Suprapubic skin (tissue), 4 donors: ENCODE data around the gene MALT1.

DNA sequence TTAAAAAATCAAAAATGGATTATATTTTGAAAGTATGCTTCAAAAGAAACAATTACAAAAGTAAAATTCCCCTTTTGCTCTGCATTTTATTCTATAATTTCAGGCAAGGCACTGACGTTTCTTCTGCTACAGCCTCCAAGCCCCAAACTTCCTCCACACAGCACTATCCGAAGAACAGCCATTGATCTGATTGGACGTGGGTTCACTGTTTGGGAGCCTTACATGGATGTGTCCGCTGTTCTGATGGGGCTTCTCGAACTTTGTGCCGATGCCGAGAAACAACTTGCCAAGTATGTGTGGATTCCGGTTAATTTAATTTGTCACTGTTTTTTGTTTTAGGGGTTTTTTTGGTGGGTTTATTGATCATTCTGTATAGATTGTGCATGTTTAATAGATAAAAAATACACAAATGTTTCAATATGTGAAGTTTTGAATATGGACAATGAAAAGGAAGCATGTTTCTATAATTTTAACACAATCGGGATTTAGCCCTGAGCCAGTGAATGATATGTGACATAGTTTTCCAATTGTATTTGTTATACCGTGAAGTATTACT, 223.0 kb upstream of the BOD1L2 start:
- PRO-cap, result no peak
- RAMPAGE, long total RNA, 4 experiments, result no peak in any of the 4 experiments

GRCh38 chr18:56975930-56976335, 171.0 kb upstream of the BOD1L2 start:
- PRO-cap, result no peak
- RAMPAGE, long total RNA, 4 experiments, result no peak in any of the 4 experiments

DNA sequence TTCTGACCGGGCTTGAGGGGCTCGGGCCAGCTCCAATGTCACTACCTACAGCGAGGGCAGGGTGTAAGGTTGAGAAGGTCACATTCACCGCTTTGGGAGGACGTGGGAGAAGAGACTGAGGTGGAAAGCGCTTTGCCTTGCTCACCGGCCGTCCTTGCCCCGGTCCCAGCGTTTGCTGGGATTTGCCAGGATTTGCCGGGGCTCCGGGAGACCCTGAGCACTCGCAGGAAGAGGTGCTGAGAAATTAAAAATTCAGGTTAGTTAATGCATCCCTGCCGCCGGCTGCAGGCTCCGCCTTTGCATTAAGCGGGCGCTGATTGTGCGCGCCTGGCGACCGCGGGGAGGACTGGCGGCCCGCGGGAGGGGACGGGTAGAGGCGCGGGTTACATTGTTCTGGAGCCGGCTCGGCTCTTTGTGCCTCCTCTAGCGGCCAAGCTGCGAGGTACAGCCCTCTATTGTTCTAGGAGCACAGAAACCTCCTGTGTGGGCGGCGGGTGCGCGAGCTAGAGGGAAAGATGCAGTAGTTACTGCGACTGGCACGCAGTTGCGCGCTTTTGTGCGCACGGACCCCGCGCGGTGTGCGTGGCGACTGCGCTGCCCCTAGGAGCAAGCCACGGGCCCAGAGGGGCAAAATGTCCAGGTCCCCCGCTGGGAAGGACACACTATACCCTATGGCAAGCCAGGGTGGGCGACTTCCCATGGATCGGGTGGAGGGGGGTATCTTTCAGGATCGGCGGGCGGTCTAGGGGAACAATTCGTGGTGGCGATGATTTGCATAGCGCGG, 2.6 kb downstream of the ONECUT2 start:
- PRO-cap, result no peak
- RAMPAGE, long total RNA, 4 experiments, result no peak in any of the 4 experiments

- PRO-cap, result no peak
- RAMPAGE, long total RNA, 4 experiments, result no peak in any of the 4 experiments
Observed at GRCh38 chr18:57555249-57555540, 31.3 kb downstream of the FECH start.

DNA sequence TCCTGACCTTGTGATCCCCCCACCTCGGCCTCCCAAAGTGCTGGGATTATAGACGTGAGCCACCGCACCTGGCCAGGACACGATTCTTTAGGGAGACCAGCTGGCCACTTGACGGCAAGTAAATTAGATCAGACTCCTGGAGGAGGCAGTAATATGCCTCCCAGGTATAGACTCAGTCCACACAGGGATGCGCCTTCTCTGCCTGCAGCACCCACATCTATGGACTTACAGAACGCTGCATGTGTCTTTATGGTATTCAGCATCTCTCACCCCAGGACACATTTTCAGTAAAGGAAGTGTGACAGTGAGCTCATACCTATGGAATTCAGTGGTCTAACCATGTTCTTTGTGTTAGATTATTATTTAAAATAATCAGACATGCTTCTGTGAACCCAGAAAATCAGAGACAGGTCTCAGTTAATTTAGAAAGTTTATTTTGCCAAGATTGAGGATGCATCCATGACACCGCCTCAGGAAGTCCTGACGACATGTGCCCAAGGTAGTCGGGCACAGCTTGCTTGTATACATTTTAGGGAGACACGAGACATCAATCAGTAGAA, 5.9 kb upstream of the NARS1 start:
- PRO-cap, result no peak
- RAMPAGE, long total RNA, 4 experiments, result no peak in any of the 4 experiments

DNA sequence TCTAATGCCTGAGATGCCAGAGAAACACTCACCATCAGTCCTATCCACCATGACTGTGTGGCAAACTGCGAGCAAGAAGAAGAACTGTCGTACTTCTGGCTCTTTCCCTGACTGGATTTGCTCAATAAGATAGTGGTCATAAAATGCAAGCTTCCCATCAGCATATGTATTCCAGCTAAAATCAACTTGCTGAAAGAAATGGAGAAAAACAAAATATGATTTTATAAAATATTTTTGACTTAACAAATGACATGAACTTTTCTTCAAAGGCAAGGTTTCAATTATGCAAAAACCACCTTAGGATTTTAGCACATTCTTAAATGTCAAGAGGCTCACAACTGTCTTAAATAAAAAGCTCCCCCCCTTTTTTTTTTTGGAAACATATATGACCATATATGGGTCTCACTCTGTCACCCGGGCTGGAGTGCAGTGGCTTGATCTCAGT, 62.4 kb upstream of the NARS1 start:
- PRO-cap, result no peak
- RAMPAGE, long total RNA, 4 experiments, result no peak in any of the 4 experiments

DNA sequence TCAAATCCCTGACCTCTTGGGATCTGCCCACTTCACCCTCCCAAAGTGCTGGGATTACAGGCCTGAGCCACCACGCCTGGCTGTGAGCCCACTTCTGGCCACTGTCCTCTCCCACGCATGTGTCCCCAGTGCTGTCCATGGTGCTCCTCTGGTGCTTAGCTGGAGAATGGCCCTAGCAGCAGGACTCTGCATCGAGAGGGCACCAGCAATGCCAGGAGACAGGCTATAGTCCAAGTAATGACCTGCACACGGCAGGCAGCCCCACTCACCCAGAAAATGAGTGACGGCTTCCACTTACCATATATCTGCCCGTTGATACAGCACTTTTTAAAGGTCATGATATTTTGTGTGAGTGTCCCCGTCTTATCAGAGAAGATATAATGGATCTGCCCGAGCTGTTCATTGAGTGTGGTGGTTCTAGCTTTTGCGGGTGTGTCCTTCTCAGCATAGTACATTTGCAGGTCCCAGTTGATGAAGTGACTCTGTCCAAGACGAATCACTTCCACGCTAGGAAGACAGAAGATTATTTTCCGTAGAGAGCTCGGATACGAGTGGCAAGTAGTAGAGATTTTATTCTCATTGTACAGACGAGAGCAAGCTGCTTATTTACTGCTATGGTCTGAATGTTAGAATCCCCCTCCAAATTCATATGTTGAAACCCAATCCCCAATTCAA, 66.5 kb upstream of the NARS1 start:
- PRO-cap, result no peak
- RAMPAGE, long total RNA, 4 experiments, result start-site peak on the minus strand in 1 of 4 experiments, centred at position 542 of the sequence, 39 reads per replicate

- PRO-cap, result no peak
- RAMPAGE, long total RNA, 4 experiments, result no peak in any of the 4 experiments
Observed at GRCh38 chr18:57801632-57802478, 1.3 kb downstream of the ATP8B1 start.

DNA sequence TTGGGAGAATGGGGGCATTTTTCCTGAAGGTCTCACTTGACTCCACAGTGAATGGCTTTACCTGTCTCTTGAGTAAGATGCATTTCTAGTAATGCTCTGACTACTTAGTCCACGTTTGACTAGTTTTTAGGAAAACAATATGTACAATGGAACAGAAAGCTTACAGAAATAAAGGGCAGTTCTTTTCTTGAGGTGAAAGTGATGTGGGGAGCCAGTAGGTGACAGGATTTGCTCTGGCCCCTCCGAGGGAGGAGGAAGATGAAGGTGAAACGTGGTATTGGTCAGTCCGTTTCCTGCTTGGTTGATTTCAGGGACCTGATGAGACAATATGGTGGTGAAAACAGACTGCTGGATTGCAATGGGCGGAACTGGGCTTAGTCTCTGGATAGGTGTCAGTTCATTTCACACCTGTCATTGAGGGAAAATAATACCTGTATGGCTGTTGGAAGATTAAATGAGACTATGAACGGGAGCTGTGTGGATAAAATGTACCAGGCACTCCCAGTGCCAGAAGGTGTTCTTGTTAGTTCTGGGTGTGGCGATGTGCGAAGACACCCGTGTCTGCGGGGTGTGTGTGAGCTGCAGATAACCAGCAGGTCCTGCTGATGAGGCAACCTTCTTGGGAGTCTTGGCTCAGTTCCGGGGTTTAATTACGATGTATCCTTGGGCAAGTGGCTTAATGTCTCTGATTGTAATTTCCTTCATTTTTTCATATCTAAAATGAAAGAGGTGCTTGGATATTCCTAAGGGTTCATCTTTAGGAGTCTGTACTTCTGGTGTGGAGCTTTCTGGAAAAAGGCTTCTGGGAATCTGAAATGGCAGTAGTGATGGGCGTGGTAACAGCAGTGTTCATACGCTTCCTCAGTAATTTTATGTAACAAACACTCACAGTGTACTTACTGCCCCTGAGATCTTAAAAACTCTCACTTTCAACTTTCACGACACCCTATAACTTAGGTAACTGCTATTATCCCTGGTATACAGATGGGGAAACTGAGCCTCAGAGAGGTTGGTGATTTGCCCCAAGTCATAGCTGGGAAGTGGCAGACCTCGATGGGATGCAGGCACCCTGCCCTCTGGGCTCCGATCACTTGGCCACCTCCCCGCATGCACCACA, 34.9 kb downstream of the NEDD4L start:
- PRO-cap, result no peak
- RAMPAGE, long total RNA, 4 experiments, result start-site peak on the plus strand in 1 of 4 experiments, centred at position 831 of the sequence, 6 reads per replicate

DNA sequence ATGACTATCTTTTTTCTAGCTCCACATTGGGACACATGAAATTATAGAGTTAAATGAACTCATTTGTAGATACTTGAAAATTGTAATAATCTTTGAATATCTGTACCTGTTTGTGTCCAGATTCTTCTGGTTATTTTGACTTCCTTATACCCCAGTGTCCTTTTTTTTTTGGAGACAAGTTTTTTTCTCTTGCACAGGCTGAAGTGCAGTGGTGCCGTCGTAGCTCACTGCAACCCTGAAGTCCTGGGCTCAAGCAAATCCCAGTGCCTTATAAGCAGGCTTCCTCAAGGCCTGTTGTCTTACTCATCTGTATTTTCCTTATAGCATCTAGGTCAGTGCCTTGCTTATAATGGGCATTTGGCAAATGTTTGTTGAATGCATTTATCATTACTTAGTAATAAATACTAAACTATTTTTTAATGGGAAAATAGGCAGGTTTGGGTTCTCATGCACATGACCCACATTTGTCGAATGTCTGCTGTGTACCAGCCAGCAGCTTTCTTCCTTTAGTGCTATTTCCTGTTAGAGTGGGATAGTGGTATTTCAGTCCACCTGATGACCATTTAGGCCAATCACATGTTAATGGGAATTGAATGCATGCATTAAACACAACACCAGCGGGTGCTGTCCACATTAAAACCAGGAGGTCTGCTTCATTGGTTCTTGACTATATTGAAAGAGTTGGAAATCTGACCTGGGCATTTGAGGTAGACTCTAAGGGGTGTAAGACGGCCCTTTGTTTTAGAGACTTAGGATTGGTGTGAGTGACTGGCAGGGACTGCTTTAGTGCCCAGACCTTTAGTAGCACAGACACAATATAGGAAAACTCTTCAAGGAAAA, 55.2 kb downstream of the NEDD4L start:
- PRO-cap, result no peak
- RAMPAGE, long total RNA, 4 experiments, result no peak in any of the 4 experiments

DNA sequence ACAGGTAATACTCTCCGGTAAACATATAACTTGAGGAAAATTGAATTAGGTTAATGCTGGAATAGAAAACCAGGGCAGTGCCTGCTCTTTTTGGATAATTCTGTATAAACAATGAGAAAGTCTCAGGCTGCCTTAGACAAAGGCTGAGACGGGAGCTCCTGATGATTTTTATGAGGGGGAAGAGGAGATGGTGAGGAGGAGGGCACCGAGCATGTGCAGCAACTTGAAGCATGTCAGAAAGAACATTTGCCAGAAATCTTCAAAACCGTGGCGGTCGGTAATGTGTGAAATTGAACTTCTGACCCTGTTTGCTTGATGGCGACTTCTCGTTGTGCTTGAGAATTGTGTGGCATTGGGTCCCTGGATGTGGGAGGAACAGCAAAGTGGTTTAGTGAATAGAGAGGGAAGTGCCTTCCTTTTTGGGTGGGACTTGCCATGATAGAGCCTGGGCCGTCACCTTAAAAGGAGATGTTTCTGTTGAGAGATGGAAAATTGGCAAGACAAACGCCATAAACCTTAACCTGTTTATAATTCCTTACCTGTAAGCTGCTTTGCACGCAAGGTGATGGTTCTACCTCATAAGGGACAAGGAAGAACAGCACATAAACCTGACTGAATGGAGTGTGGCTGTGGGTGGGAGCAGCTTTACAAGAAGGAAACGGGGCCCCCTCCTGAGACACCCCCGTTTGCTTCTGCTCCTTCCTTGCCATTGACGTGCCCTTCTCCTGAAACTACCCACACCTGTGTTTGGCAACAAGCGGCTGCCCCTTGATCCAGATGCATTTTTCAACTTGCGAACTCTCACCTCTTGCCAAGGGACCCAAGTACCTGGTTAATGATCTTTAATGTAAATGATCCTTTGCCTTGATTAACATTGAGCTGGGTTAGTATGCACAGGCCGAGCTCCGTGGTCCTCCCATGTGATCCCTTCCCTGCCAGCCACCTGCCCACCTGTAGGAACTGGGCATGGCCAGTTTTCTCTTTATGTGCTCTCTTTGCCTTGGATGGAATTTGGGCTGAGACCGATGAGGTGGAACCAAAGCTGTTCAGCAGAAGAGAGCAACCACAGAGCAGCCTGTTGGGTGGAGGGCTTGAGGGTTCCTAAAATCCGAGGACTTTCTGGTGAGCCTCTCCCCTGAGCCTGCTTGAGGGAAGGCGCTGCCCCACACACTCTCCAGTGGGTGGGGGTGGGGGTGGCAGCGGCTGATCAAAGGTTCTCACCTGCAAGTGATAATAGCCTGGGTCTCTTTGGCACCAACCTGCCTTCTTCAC, 153.2 kb downstream of the NEDD4L start:
- PRO-cap, result no peak
- RAMPAGE, long total RNA, 4 experiments, result no peak in any of the 4 experiments

DNA sequence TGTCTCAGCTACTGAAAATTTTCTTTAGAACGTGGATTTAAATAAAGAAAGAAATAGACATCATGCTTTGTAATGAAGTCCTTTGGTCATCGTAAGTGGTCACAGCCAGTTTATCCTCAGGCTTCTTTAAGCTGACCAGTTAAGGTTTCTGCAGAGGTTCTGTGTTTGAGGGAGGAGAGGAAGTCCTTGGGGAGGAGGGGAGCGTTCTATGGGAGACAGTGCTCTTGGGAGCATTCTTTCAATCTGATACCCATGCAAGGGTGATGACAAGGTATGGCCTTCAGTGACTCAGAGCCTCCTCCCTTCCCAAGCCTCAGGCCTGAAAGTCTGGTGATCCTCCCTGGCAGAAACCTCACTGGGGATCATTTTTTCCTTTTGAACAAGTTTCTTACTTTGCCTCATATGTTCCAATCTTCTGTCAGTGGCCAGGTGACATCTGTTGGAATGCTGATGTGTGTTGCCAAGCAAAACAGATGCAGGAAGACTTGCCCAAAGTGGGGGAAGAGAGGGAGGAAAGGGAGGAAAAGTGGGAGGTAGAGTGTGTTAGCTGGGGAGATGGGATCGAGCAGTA, 224.7 kb downstream of the NEDD4L start:
- PRO-cap, result no peak
- RAMPAGE, long total RNA, 4 experiments, result no peak in any of the 4 experiments

- PRO-cap, result no peak
- RAMPAGE, long total RNA, 4 experiments, result no peak in any of the 4 experiments
Observed at GRCh38 chr18:58340529-58341148, 288.3 kb downstream of the ALPK2 start.

DNA sequence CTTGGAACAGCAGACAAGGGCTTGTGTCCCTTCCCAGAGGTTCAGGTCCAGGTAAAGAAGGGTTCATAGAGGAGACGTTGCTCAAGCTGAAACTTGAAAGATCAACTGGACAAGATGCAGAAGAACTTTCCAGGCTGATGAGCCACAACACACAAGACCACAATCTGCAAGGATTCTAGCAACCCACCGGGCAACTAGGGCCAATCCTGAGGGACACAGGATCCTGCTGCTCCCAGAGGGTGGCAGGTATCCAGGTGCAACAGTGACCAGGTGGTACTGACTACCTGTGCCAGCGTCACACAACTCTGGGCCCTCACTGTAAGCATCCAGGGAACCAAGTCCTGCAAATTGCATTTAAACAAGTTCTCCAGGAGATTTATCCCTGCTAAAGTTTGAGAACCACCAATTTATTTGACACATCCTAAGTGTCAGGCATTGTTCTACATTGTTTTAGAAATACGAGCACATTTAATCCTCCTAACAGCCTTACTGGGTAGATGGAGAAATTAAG, 215.7 kb downstream of the ALPK2 start:
- PRO-cap, result no peak
- RAMPAGE, long total RNA, 4 experiments, result no peak in any of the 4 experiments

GRCh38 chr18:58417602-58418384, 211.1 kb downstream of the ALPK2 start:
- PRO-cap, result no peak
- RAMPAGE, long total RNA, 4 experiments, result no peak in any of the 4 experiments

DNA sequence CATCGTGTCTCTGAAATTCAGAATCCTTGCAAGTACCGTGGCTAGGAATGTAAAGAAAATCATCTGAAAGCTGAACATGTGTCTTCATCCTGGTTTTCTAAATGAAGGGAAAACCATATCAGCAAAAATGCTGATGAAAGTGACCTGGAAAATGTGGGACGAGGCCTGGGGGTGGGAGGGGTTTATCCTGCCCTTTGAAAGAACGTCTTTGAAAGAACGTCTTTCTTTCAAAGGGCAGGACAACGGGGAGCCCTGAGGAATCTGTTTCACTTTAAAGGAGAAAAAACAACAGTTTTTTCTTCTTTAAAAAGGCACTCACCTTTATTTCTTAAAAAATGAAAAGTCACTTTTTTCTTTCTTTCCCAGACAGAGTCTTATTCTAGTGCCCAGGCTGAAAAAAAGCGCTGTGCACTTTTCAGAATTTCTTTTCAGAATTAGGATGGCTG, 185.2 kb downstream of the ALPK2 start:
- PRO-cap, result no peak
- RAMPAGE, long total RNA, 4 experiments, result no peak in any of the 4 experiments

DNA sequence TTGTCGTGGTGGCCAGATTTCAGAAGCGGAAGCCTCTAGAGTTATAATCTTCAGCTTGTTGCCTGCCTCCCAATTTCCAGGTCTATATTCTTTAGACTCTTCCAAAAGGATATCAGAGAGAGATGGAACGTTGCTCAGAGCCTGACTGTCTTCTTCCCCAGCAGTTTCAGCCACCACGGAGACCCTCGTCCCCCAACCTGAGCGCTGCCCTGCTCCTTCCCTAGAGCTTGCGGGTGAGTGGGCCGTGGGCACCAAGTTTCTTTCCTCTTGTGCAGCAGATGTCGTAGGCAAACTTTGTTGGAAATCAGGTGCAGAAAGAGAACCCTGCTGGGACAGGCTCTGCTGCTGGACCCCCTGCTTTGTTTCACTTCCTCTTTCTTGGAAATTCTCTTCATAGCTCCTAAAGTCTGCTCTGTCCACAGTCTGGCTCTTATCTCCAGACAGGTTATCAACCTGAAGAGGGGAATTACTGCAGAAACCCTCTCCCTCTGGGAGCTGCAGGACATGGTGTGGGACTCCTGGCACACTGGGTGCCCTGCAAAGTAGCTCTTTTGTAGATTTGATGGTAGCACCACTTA, 92.4 kb downstream of the ALPK2 start:
- PRO-cap, result no peak
- RAMPAGE, long total RNA, 4 experiments, result no peak in any of the 4 experiments

GRCh38 chr18:58538500-58539146, 90.3 kb downstream of the ALPK2 start:
- PRO-cap, result no peak
- RAMPAGE, long total RNA, 4 experiments, result no peak in any of the 4 experiments

- PRO-cap, result no peak
- RAMPAGE, long total RNA, 4 experiments, result no peak in any of the 4 experiments
Observed at GRCh38 chr18:58639734-58640302, 10.9 kb upstream of the ALPK2 start.

- PRO-cap, result bidirectional peak, plus-strand start at chr18:58671532, minus-strand start at chr18:58671249
- RAMPAGE, long total RNA, 4 experiments, result no peak in any of the 4 experiments
Observed at GRCh38 chr18:58670787-58671874, at the start of gene MALT1. TSS of gene MALT1 (plus strand) at chr18:58671465.